Bronchial lymph node (tissue), 1 donor: ENCODE measurements around a stretch of chr21.

DNA sequence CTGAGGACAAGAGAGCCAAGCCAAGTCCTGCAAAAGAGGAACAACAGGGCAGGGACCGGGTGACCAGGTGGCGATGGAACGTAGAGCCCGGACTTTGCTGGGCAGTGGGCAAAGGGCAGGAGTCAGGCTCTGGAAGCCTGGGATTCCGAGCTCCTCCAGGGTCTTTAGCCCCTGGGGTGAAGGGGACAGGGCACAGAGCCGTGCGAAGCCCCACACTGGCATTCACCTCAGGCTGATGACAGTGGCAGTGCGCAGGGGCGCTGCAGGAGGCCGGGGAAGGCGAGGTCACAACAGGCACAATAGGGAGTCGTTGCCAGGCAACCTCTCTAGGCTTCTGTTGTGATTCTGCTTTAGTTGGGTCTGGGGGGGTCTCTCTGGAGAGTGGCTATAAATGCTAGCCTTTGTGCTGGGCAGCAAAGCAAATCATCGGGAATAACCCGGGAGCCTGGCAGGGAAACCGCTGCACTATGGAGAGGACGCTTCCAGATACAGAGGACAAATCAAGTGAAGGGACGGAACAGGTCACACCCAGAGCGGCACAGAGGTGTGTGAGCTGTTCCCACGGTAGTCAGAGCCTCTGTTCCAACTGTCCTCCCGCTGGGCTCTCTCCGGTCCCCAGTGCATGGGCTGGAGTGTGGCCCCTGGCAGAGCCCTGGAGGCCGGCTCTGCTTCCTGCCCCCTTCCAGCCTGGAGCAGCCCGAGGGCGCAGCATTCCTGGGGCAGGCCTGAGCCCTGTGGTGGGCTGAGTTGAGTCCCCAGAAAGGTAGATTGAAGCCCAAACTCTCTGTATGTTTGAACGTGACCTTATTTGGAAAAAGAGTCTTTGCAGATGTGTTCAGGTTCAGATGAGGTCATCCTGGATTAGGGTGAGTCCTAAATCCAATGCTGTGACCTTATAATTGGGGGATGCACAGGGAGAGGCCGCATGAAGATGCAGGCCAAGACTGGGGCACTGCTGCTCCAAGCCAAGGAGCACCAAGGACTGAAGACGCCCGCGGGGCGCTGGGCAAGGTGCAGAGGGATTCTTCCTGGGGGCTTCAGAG, 11.8 kb upstream of the ZBTB21 start:
- PRO-cap, result no peak

GRCh38 chr21:42047964-42048911, 22.9 kb upstream of the UMODL1 start:
- PRO-cap, result no peak

GRCh38 chr21:42058882-42059328, 12.2 kb upstream of the UMODL1 start:
- PRO-cap, result no peak

DNA sequence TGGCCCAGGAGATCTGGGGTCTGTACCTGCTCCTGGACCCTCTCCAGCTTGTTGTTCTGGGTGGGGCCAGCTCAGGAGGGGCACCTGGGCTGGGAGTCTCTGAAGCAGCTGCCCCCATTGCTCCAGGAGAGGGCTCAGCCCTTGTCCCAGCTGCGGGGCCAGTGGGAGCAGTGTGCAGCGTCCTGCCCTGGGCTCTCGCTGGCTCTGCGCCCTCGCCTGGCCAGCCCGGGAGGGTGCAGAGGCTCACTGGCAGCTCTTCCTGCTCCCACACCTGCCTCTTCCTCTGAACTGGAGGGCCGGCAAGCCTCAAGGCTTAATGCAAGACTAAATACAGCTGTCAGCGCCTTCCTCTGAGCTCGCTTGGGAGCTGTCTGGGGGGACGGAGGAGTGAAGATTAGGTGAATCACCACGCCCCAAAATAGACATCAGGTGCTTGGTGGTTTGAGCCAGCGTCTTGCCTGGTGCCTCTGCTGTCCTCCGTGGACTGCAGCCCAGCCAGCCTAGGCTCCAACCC, 36.7 kb downstream of the UMODL1 start:
- PRO-cap, result unidirectional peak, minus-strand start at position 290 of the sequence

DNA sequence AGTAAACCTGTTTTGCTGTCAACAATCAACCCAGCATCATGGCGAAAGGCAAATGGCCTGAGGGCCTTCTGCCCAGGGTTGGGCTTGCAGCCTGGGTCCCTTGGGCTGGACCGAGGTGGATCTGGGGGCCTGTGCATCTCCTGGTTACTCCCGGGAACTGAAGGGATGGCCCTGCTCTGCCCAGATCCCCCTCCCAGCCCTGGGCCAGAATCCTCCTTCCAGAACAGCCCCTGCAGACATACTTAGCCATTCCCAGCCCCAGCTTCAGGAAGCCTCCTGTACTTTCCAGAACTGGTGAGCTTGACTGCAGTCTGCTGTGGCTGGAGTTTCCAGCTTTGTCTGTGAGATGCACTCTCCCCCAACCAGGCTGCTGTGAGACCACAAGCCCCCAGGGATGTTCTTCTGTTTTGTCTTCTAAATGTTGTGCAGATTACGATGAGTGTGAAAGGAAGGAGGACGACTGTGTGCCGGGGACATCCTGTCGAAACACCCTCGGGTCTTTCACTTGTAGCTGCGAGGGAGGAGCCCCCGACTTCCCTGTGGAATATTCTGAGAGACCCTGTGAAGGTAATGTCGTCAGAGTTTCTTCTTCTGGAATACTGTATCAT, 49.6 kb downstream of the UMODL1 start:
- PRO-cap, result no peak

DNA sequence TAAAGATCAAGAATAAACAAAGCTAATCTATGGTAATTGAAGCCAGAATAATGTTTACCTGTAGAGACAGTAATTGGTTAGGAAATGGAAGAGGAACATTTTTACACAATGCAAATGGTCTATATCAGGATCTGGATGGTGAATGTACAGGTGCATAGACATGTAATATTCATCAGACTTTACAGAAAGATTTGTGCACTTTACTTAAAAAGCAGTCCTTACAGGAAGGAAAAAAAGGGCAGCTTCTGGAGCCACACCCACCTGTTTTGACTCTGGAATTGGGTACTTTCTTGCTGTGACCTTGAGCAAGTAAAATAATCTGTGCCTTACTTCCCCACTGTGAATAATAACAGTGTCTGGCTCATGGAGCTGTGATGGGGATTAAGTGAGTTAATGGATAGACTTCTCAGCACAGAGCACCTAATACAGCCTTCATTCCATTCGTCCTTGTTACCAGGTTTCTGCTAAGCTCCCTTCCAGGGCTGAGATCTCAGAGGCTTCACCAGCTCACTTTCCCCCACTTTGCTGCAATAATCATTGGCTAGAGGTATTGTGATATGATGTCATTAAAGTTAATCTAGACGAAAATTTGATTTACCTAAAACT, 20.1 kb upstream of the ABCG1 start:
- PRO-cap, result no peak

- PRO-cap, result bidirectional peak, plus-strand start at chr21:42276342, minus-strand start at chr21:42276199
These were observed 39.1 kb downstream of the TFF3 start for GRCh38 chr21:42275811-42276728.

GRCh38 chr21:42276729-42277166, 38.5 kb downstream of the TFF3 start:
- PRO-cap, result no peak

GRCh38 chr21:42370432-42371014, 4.2 kb upstream of the TFF1 start:
- PRO-cap, result no peak

- PRO-cap, result no peak
These were observed 26.8 kb downstream of the RSPH1 start for GRCh38 chr21:42469176-42469761.

GRCh38 chr21:42496780-42497275, 804 bp upstream of the RSPH1 start:
- PRO-cap, result no peak

- PRO-cap, result no peak
These were observed 4.4 kb upstream of the SLC37A1 start for GRCh38 chr21:42509117-42509778.

DNA sequence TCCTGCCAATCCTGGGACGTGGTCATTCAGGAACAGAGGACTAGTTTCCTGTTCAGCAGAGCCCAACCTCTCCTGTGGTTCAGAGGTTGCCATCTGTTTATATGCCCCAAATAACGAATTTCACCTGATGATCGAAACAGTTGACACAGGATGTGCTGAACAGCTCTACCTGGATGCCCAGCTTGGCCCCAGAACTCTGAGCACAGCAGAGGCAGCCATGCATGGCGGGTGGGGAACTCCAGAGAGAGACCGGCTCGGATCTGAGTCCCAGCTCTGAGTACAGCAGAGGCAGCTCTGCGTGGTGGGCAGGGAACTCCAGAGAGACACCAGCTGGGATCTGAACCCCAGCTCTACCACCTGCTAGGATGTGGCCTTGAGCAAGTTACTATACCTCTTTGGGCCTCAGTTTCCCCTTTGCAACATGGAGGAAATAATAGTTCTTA, 22.2 kb downstream of the SLC37A1 start:
- PRO-cap, result unidirectional peak, plus-strand start at position 139 of the sequence

- PRO-cap, result no peak
These were observed 48.9 kb downstream of the SLC37A1 start for GRCh38 chr21:42562530-42562941.

- PRO-cap, result no peak
These were observed 67.5 kb downstream of the SLC37A1 start for GRCh38 chr21:42580908-42581737.

GRCh38 chr21:42674252-42674918, 21.0 kb downstream of the PDE9A start:
- PRO-cap, result no peak

- PRO-cap, result no peak
These were observed 67.8 kb downstream of the PDE9A start for GRCh38 chr21:42721210-42721568.

- PRO-cap, result no peak
These were observed 66.9 kb downstream of the WDR4 start for GRCh38 chr21:42812321-42812989.

DNA sequence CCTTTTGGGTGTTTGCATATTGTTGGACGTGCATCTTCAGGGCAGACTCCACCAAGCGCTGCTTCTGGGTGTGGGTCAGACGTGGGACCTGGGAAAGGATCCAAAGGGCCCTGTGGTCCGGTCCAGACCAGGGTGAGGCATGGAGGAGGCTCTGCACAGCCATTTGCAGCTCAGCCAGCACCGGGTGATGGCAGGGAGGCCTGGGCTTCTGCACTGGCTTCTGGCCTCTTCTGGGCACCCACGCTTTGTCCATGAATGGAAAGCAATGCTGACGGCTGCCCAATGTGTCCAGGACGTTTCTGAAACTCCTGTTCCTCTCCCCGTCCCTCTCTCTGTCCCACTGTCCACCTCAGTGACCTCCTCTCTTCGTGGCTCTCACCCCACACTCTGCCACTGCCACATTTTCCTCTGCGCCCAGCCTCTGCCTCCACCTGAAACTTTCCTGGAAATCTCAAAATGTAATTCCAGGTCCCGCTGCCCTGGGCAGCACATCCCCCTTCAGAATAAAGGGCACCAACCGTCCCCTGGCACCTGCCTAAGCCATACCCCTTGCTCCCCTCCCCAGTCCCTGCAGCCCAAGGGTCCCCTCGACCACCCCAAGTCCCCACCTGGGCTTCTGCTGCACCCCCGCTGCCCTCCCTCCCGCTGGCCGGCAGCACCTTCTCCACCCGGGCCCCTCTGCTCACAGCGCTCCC, 42.2 kb downstream of the WDR4 start:
- PRO-cap, result no peak

GRCh38 chr21:42892635-42893166, 408 bp upstream of the NDUFV3 start:
- PRO-cap, result bidirectional peak, plus-strand start at chr21:42893272, minus-strand start at chr21:42893068